Osteoblast (primary cell): ENCODE measurements around a stretch of chr3.

GRCh38 chr3:4824685-4825519, 154.3 kb upstream of the BHLHE40 start:
- CAGE, long polyA plus RNA = no peak
- RRBS = no CpG with 5 or more reads among the region's 10 CpGs

- CAGE, long polyA plus RNA = no peak
- RRBS = no CpG with 5 or more reads among the region's 3 CpGs
These were observed 101.8 kb upstream of the BHLHE40 start for GRCh38 chr3:4877306-4877871.

DNA sequence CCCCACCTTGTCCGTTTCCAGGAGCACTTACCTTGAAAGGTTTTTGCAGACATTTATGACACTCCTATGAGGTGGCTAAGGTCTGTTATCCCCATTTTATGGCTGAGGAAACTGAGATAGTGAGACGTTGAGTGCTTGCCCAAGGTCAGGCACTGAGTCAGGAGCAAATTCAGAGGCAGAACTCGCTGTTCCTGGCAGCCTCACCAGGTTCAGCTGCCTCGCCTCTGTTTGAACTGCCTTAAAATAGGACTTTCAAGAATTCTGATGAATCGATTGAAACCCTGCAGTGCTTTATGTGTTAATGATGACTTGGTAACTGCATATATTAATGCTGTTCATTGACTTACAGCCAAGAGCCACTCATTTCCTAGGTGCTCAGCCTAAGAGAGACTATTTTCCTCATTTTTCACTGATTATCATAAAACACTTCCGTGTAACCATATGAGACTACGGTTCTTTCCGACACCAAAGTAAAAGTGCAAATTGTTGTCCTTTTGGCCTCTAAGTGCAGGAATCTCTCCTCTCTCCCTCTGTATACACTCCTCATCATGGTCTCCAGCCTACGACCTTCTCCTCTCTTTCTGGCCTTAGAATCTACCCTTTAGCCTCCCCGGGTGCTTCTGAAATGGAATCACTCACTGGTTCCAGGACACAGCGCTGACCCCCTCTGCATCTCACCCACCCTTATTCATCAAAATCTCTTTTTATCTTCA, 79.4 kb upstream of the BHLHE40 start:
- CAGE, long polyA plus RNA = no peak
- RRBS = no CpG with 5 or more reads among the region's 11 CpGs

- CAGE, long polyA plus RNA = no peak
- RRBS = no CpG with 5 or more reads among the region's 11 CpGs
These were observed 13.2 kb upstream of the BHLHE40 start for GRCh38 chr3:4965908-4966614.

DNA sequence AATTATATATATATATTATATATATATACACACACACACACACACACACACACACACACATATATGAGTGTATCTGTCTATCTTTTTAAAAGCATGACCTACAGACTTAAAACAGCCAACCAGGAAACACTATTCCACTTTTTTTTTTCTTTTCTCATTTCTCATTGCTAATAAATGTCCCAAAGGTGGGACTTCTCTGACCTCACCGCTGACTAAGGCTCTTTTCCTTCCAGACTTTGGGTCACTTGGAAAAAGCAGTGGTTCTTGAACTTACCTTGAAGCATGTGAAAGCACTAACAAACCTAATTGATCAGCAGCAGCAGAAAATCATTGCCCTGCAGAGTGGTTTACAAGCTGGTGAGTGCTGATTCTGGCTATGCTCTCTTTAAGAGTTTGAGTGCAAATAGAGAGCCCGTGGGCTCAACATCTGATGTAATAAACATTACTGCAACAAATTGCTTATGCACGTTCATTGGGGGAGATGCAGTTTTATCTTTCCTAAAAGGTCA, 2.0 kb downstream of the BHLHE40 start:
- CAGE, long polyA plus RNA = no peak
- RRBS = no CpG with 5 or more reads among the region's 3 CpGs

DNA sequence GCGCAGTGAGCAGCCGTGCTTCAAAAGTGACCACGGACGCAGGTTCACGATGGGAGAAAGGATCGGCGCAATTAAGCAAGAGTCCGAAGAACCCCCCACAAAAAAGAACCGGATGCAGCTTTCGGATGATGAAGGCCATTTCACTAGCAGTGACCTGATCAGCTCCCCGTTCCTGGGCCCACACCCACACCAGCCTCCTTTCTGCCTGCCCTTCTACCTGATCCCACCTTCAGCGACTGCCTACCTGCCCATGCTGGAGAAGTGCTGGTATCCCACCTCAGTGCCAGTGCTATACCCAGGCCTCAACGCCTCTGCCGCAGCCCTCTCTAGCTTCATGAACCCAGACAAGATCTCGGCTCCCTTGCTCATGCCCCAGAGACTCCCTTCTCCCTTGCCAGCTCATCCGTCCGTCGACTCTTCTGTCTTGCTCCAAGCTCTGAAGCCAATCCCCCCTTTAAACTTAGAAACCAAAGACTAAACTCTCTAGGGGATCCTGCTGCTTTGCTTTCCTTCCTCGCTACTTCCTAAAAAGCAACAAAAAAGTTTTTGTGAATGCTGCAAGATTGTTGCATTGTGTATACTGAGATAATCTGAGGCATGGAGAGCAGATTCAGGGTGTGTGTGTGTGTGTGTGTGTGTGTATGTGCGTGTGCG, 4.1 kb downstream of the BHLHE40 start:
- CAGE, long polyA plus RNA = no peak
- RRBS = no CpG with 5 or more reads among the region's 21 CpGs

GRCh38 chr3:4985026-4985902, 6.0 kb downstream of the BHLHE40 start:
- CAGE, long polyA plus RNA = no peak
- RRBS = no CpG with 5 or more reads among the region's 6 CpGs

DNA sequence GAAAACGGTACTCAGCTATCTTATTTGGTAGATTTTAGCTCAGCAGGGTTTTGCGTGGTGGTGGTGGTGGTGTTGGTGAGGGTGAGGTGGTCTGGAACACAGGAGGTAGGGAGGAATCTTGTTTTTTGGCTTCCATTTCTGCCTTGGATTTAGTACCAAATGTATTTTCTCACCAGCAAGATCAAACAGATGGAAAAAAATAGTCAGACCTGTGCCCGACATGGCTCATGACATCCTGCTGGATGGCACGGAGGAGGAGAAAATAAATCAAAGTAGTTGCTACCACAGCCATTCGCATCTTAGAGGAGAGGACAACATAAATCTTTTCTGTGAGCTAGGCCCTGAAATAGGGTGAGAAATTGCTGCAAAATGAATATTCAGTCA, 69.3 kb upstream of the ARL8B start:
- CAGE, long polyA plus RNA = no peak
- RRBS = no CpG with 5 or more reads among the region's 5 CpGs

DNA sequence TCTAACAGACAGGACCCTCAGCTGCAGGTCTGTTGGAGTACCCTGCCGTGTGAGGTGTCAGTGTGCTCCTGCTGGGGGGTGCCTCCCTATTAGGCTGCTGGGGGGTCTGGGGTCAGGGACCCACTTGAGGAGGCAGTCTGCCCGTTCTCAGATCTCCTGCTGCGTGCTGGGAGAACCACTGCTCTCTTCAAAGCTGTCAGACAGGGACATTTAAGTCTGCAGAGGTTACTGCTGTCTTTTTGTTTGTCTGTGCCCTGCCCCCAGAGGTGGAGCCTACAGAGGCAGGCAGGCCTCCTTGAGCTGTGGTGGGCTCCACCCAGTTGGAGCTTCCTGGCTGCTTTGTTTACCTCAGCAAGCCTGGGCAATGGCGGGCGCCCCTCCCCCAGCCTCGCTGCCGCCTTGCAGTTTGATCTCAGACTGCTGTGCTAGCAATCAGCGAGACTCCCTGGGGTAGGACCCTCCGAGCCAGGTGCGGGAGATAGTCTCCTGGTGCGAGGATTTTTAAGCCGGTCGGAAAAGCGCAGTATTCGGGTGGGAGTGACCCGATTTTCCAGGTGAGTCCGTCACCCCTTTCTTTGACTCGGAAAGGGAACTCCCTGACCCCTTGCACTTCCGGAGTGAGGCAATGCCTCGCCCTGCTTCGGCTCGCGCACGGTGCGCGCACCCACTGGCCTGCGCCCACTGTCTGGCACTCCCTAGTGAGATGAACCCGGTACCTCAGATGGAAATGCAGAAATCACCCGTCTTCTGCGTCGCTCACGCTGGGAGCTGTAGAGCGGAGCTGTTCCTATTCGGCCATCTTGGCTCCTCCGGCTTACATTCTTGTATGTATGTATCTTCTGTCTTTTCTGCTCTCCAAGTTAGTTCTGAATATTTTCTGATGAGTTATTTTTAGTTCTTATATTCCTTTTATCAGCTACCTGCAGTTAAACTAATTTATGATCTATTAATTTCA, 370.5 kb upstream of the GRM7 start:
- CAGE, long polyA plus RNA = no peak
- RRBS = no CpG with 5 or more reads among the region's 35 CpGs

GRCh38 chr3:7205463-7205893, 344.6 kb downstream of the GRM7 start:
- CAGE, long polyA plus RNA = no peak
- RRBS = no CpG with 5 or more reads among the region's 4 CpGs

- CAGE, long polyA plus RNA = no peak
- RRBS = no CpG with 5 or more reads among the region's 4 CpGs
These were observed 786.1 kb downstream of the GRM7 start for GRCh38 chr3:7647039-7647399.

DNA sequence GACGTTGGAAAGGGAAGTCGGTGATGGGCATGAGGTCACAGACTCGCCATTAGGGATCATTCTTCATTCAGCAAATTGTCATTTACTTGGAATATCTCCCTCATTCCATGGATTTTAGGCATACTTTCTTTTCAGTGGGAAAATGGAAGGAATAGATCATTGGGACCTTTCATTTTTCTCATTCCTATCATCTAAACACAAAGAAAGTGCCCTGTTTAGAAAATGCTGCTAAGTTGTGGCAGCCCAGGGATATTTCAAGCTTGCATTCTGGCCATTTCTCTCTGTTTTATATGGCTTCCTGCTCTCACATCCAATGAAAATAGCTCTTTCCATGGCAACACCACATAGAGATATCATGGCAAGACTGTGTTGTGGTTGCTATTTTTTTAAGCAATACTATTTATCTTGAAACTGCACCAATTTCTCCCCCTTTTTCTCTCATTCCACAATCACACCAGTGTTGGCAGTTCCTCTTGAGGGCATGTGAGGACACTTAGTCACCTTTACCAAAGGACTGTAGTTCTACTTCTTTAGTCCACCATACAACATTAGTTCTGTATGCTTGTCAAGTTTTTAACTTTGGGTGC, 40.6 kb upstream of the LMCD1 start:
- CAGE, long polyA plus RNA = no peak
- RRBS = no CpG with 5 or more reads among the region's 3 CpGs

GRCh38 chr3:8523135-8523764, 21.6 kb downstream of the LMCD1 start:
- CAGE, long polyA plus RNA = no peak
- RRBS = no CpG with 5 or more reads among the region's 3 CpGs

GRCh38 chr3:8710091-8710379, 23.6 kb upstream of the CAV3 start:
- CAGE, long polyA plus RNA = no peak
- RRBS = no CpG with 5 or more reads among the region's 5 CpGs

GRCh38 chr3:9247273-9248093, 2.0 kb downstream of the SRGAP3 start:
- CAGE, long polyA plus RNA = no peak
- RRBS = 11% methylated on average over 1 of the region's 20 CpGs

- CAGE, long polyA plus RNA = no peak
- RRBS = no CpG with 5 or more reads among the region's 10 CpGs
These were observed 1.8 kb upstream of the SRGAP3 start for GRCh38 chr3:9250961-9251839.

GRCh38 chr3:9384976-9385846, 12.2 kb upstream of the SETD5 start:
- CAGE, long polyA plus RNA = no peak
- RRBS = no CpG with 5 or more reads among the region's 9 CpGs

- CAGE, long polyA plus RNA = no peak
- RRBS = no CpG with 5 or more reads among the region's 3 CpGs
These were observed 5.2 kb downstream of the SETD5 start for GRCh38 chr3:9402408-9403146.

- CAGE, long polyA plus RNA = no peak
- RRBS = no CpG with 5 or more reads among the region's 1 CpG
These were observed 11.4 kb downstream of the SETD5 start for GRCh38 chr3:9408849-9409185.

GRCh38 chr3:9422459-9423449, 25.3 kb downstream of the SETD5 start:
- CAGE, long polyA plus RNA = no peak
- RRBS = no CpG with 5 or more reads among the region's 5 CpGs